Peripheral blood mononuclear cell (primary cell): ENCODE measurements around the genes DKKL1, PTH2, RPL13A, NOSIP and RRAS.

DNA sequence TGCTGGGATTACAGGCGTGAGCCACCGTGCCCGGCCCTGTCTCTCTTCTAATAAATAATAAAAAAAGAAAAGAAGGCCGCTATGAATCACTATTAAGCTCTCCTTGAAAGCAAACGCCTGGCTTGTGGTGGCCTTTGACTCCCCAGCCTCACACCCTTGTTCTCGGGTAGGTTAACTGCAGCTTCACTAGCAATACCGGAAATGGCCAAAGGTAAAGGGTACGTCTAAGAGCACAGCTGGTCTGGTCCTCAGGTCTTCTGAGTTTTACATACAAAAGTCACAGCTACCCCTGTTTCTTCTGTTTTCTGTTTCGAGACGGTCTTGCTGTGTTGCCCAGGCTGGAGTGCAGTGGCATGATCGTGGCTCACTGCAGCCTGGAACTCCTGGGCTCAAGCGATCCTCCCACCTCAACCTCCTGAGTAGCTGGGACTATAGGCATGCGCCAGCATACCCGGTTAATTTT is 67.9 kb downstream of the TRPM4 start:
- PRO-cap, 8 experiments, result no peak in any of the 8 experiments

GRCh38 chr19:49339869-49340969 is 5.0 kb downstream of the CD37 start:
- PRO-cap, 8 experiments, result no peak in any of the 8 experiments

- PRO-cap, 8 experiments, result no peak in any of the 8 experiments
Observed at GRCh38 chr19:49363245-49364349, at the start of gene DKKL1. DKKL1 (plus strand) TSS chr19:49363877.

- PRO-cap, 8 experiments, result no peak in any of the 8 experiments
Observed at GRCh38 chr19:49423422-49423863, at the start of gene PTH2. PTH2 (minus strand) TSS chr19:49423441.

- PRO-cap, 8 experiments, result no peak in any of the 8 experiments
Observed at GRCh38 chr19:49427631-49428153, 2.5 kb downstream of the GFY start.

DNA sequence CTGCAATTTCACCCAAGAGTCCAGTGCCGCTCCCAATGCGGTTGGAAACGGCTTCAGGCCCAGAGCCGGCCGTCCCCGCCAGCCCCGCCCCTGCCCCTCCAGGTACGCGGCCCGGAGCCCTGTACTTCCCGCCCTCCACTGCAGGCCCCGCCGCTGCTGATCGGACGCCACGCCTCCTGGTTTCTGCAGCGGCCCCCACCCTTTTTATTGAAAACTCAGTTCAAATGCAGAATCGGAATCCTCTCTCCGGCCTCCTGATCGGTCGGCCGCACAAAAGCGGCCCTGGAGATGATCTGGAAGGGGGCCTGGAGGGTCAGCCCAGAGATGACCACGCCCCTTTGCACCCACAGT is 3.1 kb downstream of the GFY start:
- PRO-cap, 8 experiments, result no peak in any of the 8 experiments

DNA sequence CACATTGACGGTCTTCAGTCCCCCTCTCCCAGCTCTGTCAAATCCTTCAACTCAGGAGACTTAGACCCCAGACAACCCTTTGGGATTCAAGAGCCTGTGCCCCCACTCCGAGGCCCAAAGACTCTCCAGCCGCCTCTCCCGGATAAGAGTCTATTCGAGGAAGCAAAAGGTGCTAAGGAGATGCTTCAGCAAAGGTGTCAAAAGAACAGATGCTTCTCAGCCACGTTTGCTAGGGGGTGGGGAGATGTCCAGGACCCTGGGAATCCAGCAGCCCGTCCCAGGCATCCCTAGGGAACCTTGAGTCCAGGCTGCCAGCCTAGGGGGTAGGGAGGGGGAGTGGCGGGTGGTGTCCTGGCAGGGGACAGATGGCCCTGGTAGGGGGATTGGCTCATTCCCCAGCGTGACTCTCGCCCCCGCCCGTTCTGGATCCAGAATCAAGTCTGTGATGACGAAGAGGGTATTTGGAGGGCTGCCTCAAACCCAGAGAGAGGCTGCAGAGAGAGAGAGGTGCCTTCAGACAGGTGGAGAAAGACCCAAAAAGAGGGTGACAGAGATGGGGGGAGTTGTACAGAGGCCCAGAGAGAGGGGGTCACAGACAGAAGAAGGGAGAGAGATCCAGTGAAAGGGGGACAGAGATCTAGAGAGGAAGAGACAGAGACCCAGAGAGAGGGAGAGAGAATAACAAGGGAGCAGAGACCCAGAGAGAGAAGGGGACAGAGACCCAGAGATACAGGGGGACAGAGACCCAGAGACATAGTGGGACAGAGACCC is 4.1 kb downstream of the SLC17A7 start:
- PRO-cap, 8 experiments, result no peak in any of the 8 experiments

DNA sequence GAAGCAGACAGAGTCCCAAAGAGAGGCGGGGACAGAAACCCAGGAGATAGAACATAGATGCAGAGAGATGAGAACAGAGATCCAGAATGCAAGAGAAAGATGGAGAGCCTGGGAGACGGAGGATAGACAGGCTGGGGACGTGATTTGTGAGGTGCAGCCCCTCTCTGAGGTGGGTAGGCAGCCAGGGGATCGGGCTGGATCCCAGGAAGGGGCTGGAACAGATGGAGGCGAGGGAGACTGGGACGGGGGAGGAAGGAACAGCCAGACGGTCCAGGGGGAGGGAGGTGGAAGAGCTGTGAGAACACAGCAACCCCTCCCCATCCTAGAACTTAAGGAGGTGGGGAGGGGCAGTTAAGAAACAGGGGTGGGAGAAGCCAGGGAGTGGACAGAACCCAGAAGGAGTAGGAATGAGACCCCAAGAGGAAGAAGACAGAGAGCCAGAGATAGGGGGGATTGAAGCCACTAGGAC is 3.1 kb downstream of the SLC17A7 start:
- PRO-cap, 8 experiments, result no peak in any of the 8 experiments

DNA sequence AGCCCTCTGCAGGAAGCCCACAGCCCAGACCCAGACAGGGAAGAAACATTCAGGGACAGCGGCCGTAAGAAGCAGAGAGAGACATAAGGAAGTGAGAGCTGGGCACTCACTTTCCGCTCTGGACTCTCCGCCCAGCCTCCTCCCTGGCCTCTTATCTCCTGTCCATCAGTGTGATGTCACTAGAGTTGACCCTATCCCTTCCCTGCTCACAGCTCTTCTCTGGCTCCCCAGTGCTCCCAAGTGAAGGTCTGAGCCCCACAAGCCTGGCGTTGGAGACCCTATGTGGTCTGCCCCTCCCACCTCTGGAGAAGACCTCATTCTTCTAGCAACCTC is 3.6 kb downstream of the PIH1D1 start:
- PRO-cap, 8 experiments, result no peak in any of the 8 experiments

- PRO-cap, 8 experiments, result peak in 4 of 8 experiments; most common plus-strand start chr19:49470723 (in 2); most common minus-strand start chr19:49470293 (in 2)
Observed at GRCh38 chr19:49469979-49470837, 3.8 kb upstream of the FLT3LG start.

- PRO-cap, 8 experiments, result peak in 8 of 8 experiments; most common plus-strand start chr19:49487608 (in 8); most common minus-strand start chr19:49487387 (in 1)
Observed at GRCh38 chr19:49486904-49487811, at the start of gene RPL13A. RPL13A (plus strand) TSS chr19:49487608.

- PRO-cap, 8 experiments, result peak in 6 of 8 experiments; most common plus-strand start chr19:49492971 (in 4)
Observed at GRCh38 chr19:49492401-49493150, 3.7 kb upstream of the RPS11 start.

DNA sequence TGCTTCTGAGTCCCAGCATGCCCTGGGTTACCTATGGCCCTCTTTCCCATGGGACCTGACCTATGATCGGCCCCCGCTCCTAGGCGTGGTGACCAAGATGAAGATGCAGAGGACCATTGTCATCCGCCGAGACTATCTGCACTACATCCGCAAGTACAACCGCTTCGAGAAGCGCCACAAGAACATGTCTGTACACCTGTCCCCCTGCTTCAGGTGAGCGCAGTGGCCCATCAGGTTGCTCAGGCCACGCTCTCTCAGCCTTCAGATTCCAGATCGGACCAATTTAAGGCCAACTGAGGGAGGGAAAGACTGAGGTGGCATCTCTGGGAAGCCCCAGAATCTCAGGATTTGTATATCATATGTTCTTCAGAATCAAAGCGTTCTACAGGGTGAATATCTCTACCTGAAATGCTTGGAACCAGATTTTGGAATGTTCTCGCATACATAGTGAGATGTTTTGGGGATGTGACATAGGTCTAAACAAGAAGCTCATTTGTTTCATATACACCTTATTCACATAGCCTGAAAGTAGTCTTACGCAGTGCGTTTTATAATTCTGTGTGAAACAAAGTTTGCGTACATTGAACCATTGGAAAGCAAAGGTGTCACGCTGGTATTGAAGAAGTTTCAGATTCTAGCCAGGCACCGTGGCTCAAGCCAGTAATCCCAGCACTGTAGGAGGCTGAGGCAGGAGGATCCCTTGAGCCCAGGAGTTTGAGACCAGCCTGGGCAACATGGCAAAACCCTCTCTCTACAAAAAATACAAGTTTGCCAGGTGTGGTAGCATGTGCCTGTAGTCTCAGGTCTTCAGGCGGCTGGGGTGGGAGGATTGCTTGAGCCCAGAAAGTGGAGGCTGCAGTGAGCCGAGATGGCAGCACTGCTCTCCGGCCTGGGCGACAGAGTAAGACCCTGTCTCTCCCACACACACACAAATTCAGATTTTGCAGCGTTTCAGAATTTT is 1.9 kb downstream of the RPS11 start:
- PRO-cap, 8 experiments, result peak in 5 of 8 experiments; most common plus-strand start position 380 of the sequence (in 5); most common minus-strand start position 283 of the sequence (in 1)

- PRO-cap, 8 experiments, result no peak in any of the 8 experiments
Observed at GRCh38 chr19:49513754-49514172, 1.3 kb downstream of the FCGRT start.

DNA sequence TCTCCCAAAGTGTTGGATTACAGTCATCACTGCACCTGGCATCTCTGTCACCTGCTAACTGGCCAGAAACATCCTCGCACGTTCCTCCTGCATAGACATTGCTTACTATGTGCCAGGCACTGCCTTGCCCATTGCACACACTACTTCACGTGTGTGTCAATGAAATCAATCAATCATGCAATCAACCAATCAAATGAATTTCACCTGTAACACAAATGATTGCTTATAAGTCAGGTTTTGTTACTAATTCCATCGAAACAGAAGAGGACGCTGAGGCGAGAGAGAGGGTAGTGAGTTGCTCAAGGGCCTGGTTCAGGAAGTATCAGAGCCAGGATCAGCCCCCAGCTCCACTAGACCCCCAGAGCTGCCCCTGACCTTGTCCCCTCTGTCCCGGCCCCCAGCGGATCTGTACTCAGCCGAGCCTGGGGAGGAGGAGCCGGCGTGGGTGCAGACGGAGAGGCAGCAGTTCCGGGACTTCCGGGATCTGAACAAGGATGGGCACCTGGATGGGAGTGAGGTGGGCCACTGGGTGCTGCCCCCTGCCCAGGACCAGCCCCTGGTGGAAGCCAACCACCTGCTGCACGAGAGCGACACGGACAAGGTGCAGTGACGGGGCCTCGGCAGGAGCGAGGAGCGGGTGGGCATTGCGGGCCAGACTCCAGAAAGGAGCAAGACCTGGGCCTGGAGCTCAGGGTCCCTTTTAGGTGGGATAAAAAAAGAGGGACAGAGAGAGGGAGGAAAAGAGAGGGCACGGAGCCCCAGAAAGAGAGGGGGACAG is 14.5 kb downstream of the RCN3 start:
- PRO-cap, 8 experiments, result no peak in any of the 8 experiments

DNA sequence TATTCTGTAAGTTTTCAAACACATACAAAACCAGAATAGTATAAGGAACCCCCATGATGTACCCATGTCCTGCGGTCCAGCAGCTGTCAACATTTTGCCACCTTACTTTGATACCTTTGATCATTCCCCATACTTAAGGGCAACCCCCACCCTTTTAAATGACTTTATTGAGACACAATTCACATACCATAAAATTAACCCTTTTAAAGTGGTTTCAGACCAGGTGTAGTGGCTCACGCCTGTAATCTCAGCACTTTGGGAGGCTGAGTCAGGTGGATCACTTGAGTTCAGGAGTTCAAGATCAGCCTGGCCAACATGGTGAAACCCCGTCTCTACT is 19.0 kb downstream of the NOSIP start:
- PRO-cap, 8 experiments, result no peak in any of the 8 experiments

- PRO-cap, 8 experiments, result no peak in any of the 8 experiments
Observed at GRCh38 chr19:49571325-49571628, 9.1 kb downstream of the NOSIP start.

DNA sequence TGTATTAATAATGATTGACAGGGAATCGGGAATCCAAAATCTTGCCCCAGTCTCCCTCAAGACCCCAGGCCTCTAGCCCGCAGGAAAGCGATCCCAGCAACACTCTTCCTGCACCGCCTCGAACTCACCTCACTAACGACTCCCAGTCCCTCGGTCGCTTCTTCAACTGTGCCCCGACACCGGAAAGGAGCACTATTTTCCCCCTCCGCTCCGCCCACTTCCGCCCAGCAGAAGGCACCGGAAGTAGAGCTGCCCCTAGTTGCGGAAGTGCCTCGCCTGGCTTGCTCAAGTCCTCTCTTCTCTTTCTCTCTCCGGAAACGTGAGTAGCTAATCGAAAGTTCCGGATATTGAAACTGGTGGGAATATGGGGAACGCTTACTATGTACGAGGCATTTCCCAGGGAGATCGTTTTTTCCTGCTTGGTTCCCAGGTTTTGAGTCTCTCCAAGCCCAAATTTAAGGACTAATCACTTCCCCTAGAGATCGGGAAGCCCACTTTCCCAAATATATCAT is at the start of gene NOSIP:
Gene NOSIP (minus strand): TSS at position 170 of the 512 bp plus-strand sequence.
- PRO-cap, 8 experiments, result peak in 8 of 8 experiments; most common plus-strand start position 265 of the sequence (in 1); most common minus-strand start position 168 of the sequence (in 6)

- PRO-cap, 8 experiments, result no peak in any of the 8 experiments
Observed at GRCh38 chr19:49629298-49629792, 10.6 kb downstream of the RRAS start.

DNA sequence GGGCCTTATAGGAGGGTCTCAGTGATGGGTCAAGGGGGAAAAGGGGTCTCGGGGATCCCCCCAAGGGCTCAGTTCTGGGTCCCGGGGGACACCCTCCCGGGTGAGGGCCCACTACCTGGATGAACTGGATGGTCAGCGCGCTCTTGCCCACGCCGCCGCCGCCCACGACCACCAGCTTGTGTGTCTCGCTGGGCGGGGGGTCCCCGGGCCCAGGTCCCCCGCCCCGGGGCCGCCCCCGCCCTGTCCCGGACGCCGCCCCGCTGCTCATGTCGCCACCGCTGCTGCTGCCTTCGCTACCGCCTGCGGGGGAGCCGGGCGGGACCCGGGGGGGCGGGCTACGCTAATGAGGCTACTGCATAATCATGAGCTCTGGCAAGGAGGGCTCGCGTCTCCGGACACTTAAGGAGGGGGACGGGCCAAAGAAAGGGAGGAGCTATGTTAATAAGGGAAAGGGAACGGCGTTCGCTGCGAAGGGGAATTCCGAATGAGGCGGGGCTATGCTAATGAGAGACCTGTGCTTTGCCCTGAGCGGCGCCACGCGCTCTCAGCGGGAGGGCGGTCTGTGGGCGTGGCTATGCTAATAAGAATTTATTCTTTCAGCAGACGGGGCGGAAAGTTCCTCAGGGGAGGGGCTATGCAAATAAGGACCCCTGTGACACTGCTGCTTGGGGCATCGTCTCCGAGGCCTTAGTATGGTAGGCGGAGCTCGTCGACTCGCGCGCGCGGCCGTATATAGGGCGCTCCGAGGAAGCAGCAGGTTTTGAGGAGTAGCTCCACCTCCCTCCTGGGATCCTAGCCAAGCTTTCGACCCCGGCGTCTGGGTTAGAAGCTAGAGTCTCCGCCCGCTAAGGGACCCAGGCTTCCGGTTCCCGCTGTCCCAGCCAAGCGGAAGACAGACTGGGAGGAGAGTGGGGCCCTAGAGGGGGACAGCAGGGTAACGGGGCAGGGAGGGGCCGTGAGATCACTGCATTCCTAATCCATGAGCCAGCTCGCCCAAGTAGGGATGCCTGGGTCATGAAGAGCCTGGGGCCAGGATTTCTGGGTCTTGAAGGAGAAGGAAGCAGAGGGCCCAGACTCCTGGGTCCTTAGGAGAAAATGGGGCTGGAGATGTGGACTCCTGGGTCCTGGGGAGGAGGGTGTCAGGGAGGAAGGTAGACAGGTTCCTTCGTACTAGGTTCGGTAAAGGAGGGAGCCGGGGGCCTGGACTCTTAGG is at the start of gene RRAS:
Gene RRAS (minus strand): TSS at position 313 of the 1,213 bp plus-strand sequence.
- PRO-cap, 8 experiments, result peak in 8 of 8 experiments; most common plus-strand start position 693 of the sequence (in 8); most common minus-strand start position 268 of the sequence (in 5)